ENCODE measurements around the genes FBN3 and CERS4.

DNA sequence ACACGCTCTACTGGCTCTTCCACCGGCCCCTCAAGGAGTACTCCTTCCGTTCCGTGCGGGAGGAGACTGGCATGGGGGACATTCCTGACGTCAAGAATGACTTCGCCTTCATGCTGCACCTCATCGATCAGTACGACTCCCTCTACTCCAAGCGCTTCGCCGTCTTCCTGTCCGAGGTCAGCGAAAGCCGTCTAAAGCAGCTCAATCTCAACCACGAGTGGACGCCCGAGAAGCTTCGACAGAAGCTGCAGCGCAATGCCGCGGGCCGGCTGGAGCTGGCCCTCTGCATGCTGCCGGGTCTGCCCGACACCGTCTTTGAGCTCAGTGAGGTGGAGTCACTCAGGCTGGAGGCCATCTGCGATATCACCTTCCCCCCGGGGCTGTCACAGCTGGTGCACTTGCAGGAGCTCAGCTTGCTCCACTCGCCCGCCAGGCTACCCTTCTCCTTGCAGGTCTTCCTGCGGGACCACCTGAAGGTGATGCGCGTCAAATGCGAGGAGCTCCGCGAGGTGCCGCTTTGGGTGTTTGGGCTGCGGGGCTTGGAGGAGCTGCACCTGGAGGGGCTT lies 4.1 kb upstream of the MAP2K7 start:
- RRBS, result 96% methylated on average over 5 of the region's 38 CpGs

- RRBS, result 7% methylated on average over 16 of the region's 84 CpGs
These were observed 2.5 kb upstream of the SNAPC2 start for GRCh38 chr19:7917400-7918315.

GRCh38 chr19:7923614-7924255 lies 2.2 kb downstream of the CTXN1 start:
- RRBS, result no CpG with 5 or more reads among the region's 26 CpGs

DNA sequence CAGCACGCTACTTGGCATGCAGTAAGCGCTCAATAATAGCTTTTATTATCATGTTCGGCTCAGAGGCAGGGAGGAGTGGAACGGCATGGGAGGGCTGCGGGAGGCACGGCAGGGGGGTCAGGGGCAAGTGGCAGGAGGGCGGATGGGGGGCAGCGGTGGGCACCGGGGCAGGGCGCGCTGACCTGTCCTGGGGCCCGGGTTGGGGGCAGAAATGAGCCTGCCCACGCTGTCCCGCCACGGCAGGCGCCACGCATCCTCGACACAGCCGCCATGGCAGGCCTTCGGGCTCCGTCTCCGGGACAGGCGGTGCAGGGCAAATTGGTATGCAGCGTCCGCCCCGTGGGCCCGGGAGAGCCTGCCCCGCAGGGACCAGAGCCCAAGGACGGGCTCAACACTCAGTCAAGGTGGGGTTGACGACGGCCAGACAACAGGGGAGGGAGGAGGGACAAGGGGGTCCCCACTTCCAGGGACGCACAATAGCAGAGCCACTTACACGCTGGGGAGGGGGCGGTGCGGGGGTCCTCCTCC lies 1.4 kb downstream of the CTXN1 start:
- RRBS, result 78% methylated on average over 11 of the region's 35 CpGs

GRCh38 chr19:7926826-7927416 lies 986 bp upstream of the CTXN1 start:
- RRBS, result 72% methylated on average over 8 of the region's 29 CpGs

DNA sequence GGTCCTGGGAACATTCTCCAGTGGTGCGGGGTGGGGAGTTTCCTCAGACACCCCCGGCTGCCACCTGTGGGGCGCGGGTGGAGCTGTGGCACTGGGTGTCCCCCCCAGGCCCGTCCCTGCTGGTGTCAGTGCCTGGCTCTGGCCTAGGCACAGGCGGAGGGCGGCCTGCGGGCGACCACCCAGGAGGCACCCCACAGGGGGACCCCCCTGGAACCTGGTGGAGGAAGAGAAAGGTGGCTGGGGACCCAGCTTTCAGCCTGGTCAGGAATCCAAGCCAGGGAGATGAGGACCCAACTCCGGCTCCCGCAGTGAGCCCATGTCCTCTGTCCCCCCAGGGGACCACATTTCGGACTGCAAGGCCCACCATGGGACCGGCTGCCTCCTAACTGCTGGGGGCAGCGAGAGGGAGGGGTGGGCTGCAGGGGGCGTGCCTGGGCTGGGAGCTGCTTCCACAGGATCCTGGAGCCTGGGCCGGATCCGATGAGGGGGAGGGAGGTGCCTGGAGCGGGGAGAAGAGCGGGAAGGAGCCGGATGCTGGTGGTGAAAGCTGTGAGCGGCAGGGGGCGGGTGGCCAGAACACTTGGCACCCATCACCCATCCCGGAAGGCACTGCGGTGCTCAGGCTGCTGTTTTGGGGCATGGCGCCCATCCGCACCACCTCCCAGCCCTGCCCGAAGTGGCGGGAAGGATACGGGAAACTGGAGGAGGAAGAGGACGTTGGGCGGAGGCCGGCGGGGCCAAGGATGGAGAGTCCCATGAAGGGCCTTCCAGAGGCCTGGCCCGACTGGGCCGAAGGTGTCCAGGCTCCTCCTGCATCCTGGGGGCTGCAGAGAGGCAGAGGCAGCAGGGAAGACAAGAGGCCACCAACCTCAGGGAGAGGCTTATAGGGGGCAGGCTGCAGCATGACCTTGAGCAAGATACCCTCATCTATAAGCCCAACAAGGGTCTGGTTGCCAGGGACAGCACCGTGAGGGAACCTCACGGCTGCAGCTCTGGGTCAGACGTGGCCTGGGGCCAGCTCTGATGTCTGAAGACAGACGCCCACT lies 5.6 kb upstream of the CTXN1 start:
- RRBS, result 97% methylated on average over 11 of the region's 39 CpGs

DNA sequence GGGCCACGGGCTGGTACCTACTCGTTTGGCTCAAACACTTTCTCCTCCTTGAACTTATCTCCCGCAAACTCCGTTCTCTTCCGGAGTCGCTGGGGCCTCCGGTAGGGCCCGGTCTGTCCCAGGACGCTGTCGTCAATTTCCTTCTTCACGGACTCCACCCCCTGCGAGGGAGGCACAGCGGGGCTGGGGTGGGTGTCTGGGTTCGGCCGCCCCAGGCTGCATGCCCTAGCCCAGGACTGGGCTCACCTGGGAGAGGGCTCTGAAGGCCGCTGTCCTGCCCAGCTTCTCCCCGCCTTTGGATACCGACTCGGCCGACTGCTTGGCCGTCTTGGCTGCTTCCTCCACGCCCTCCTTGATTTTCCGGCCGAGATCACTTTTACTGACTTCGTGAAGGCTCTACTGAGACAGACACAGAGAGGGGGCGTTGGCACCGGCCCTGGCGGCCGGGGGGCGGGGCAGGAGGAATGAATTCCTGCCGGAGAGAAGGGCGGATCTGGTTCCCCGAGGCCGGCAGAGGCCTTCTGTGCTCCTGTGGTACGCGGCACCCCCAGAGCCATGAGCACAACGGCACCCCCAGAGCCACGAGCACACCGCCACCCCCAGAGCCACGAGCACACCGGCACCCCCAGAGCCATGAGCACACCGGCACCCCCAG lies 8.0 kb upstream of the CTXN1 start:
- RRBS, result no CpG with 5 or more reads among the region's 42 CpGs

- RRBS, result no CpG with 5 or more reads among the region's 26 CpGs
These were observed 30.4 kb upstream of the TIMM44 start for GRCh38 chr19:7973749-7974404.

DNA sequence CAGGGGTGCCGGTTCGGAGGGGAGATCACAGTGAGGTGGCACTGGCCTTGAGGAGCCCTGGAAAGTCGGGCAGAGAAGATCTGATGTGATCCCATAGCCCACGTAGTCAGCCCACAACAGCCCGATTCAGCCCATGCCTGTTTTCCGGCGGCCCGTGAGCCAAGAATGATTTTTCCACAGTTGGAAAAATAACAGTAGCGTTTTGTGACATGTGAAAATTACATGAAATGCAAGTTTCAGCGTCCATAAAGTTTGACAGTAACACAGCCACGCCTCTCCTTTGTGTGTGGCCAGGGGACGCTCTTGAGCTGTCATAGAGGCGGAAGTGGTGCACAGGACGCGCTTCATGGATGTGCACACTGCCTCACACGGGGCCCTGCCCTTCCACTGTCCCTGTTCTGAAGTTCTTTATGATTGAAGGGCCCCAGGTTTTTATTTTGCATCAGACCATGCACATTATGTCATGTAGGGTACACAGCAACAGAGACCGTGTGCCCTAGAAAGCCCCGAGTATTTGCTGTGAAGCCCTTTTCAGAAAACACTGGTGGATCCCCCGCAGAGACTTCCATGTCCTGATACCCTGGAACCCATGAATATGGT lies 12.4 kb upstream of the ELAVL1 start:
- RRBS, result no CpG with 5 or more reads among the region's 19 CpGs

DNA sequence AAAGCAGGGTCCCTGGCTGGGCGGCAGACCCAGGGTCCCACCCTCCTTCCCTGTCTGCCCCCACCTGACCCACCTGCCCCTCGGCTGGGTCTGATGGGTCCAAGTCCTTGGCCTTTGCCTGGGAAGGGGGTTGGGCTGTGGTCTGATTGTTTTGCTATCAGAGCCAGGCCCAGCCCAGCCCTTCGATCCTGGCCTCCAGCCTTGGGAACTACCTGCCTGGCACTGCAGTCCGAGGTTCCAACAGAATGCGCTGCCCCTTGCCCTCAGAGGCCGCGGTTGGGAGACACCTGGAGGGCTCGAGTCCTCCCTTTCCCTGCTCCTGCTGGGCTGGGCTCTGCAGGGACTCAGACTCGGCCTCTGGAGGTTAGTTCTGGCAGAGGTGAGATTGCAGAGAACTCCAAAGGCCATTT lies 1.6 kb downstream of the CCL25 start:
- RRBS, result no CpG with 5 or more reads among the region's 9 CpGs

DNA sequence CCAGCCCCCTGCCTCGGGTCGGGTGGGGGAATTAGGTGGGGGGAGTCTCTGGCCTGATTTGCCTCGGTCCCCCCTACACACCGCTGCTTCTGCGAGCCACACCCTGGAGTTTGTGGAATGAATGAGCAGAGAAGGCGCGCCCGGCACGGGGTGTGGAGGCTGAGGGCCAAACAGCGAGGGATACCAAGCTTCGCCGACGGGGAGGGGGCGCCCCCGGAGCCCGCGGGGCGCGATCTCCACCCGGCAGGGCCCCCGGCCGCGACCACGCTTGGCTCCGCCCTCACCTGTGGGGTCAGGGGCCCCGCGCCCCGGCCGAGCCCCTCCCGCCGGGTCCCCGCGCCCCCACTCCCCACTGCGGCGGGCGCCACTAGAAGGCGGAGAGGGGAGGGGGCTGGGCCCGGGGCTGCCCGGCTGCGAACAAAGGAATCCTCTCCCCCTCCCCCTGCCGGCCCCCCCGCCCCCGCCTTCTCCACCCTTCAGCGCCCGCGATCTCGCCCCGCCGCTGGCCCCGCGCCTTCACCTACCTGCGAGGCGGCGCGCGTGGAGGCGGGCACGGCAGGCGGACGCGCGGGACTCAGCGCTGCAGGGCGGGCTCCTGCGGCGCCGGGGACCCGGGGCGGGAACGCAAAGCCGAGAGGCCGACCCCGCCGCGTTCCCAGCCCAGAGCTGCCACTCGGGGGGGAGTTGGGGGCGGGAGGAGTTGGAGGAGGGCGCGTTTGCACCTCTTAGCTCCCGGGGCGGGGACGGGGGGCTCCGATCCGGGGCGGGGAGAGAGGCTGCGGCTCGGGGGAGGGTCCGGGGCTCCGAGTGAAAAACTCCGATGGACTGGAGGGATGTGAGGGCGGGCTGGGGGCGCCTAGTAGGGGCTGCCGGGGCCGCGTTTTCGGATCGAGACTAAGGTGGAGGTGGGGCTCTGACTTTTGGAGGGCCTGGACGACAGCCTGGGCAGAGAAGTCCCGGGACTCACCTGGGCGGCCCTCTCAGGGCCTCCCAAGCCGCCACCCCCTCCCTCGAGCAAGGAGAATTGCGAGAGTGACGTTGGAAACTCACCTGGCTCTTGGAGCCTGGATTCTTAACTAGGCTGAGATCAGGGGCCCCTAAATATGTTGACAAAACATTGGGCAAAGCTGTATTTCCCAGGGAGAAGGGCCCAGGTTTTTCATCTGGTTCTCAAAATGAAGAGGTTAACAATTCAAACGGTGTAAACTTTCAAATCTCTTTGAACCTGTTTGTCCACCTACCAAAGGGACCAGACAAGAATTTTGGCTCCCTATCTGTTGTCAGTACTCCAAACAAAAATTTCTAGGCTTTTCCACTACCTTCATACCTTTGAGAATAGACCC lies at the start of gene FBN3:
FBN3 (minus strand) TSS at position 668 of the 1,343 bp plus-strand sequence.
- RRBS, result 5% methylated on average over 45 of the region's 105 CpGs

DNA sequence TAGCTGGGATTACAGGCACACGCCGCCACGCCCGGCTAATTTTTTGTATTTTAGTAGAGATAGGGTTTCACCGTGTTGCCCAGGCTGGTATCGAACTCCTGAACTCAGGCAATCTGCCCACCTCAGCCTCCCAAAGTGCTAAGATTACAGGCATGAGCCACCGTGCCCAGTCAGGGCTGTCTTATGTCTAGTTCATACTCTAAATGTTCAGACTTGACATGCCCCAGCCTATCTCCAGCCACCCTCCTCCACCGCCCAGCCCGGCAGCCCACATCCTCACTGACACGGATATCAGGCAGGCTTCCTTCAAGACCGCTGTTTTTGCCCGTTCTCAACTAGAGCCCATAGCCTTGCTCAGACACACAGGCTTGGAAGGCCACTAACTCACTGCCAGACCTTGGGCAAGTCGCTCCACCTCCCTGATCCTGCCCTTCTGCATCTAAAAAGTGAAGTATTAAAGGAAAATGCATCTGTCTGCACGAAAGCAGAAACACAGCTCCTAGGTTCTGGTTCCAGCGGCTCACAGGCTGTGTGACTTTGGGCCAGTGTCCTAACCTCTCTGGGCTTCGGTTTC lies 14.7 kb upstream of the CERS4 start:
- RRBS, result no CpG with 5 or more reads among the region's 16 CpGs

GRCh38 chr19:8209079-8209252 lies 204 bp upstream of the CERS4 start:
- RRBS, result 4% methylated on average over 3 of the region's 16 CpGs

- RRBS, result 5% methylated on average over 73 of the region's 105 CpGs
These were observed at the start of gene CERS4 for GRCh38 chr19:8209253-8210476. Gene CERS4 (plus strand): TSS chr19:8209370.

DNA sequence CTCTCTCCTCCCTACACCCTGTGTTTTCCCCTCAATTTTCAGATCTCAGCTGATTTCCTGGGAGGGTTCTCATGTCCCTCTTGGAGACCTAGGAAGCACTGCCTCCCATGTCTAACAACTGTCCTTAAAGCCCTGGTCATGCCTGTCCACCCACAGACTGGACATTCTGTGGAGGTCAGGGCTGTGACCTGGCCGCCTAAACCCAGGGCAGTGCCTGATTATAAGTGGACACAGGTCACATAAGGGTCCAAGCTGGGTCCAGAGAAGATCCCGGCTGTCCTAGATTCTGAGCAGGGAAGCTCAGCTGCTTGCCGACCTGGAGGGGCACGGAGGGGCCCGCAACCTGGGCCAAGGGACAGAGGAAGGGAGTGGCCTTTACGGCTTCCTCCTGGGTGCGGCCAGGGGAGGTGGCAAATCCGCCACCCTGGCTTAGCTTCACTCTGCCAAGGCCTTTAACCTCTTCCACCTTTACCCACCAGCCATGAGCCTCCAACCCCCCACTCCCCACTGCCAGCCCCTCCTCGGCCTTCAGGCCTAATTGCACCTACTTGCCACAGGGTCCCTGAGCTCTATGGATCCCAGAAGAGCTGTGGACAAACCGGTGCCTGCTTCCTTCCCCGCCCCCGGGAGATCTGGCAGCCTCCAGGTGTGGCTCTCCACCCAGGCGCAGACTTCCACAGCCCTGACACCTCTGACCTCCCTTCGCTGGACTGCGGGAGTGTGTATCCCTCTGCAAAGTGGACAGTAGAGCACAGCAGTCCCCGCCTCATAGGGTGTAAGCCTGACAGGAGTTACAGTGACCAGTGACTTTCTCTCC lies 1.8 kb downstream of the CD320 start:
- RRBS, result no CpG with 5 or more reads among the region's 16 CpGs

GRCh38 chr19:8307322-8307661 lies 866 bp downstream of the CD320 start:
- RRBS, result no CpG with 5 or more reads among the region's 8 CpGs

DNA sequence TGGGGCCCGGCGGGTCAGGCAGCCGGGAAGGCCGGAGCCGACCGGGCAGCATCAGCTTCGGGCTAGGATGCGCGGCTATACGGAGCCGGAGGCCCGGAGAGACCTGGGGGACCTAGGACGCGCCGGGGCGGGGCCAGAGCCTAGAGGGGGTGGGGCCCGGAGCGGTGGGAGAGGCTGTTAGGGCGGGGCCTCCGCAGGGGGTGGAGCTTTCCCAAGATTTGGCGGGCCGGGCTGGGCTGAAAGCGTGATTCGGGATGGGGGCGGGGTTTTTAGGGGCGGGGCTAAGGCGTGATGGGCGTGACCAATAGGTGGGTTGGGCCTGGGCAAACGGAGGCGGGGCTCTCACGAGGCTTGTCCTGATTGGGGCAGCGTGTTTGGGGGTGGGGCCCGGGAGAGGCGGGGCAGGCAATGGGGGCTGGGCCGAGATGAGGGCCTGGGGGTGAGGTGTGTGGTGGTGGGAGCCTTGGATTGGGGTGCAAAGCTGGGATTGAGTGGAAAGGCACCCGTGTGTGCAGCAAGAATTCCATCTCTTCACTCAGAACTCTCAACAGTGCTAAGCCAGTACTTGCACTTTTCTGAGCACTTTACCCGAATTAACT lies 502 bp downstream of the RAB11B start:
- RRBS, result 9% methylated on average over 9 of the region's 37 CpGs

GRCh38 chr19:8458016-8458713 lies 13.4 kb downstream of the HNRNPM start:
- RRBS, result no CpG with 5 or more reads among the region's 6 CpGs

GRCh38 chr19:8463168-8463862 lies 18.5 kb downstream of the HNRNPM start:
- RRBS, result no CpG with 5 or more reads among the region's 15 CpGs

GRCh38 chr19:8486631-8487311 lies 15.7 kb downstream of the PRAM1 start:
- RRBS, result no CpG with 5 or more reads among the region's 19 CpGs